Hematopoietic multipotent progenitor cell (in vitro differentiated cells): Measurements from ENCODE around the gene GNG2.

DNA sequence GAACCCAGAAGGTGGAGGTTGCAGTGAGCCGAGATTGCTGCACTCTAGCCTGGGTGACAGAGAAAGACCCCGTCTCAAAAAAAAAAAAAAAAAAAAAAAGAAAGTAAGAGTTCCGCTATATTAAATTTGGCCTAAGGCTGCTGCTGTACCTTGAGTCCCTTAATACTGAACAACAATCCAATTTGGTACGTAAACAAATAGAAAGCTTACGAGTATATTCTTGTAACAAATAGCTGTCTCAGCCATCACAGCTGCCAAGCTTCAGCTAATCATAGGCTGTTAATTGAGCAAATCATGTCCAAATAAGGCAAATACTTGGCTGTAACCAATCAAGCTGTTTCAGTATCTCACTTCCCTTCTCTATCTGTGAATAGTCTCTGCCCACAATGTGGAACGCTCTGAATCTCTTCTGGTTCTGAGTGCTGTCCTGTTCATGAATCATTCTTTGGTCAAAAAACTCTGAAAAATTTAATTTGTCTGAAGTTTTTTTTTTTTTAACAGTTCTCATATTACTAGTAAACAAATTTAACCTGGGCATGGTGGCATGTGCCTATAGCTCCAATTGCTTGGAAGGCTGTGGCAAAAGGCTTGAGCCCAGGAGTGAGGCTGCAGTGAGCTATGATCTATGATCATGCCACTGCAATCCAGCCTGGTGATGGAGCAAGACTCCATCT, 5.8 kb upstream of the NEMF start:
- CAGE, long polyA plus RNA, result no peak

GRCh38 chr14:49893609-49894271, 858 bp downstream of the ARF6 start:
- CAGE, long polyA plus RNA, result no peak

- CAGE, long polyA plus RNA, result no peak
These were observed 67.6 kb downstream of the ARF6 start for GRCh38 chr14:49960471-49960952.

- CAGE, long polyA plus RNA, result no peak
These were observed 100.0 kb downstream of the ARF6 start for GRCh38 chr14:49992776-49993367.

GRCh38 chr14:50082281-50082767, 34.0 kb downstream of the VCPKMT start:
- CAGE, long polyA plus RNA, result no peak

DNA sequence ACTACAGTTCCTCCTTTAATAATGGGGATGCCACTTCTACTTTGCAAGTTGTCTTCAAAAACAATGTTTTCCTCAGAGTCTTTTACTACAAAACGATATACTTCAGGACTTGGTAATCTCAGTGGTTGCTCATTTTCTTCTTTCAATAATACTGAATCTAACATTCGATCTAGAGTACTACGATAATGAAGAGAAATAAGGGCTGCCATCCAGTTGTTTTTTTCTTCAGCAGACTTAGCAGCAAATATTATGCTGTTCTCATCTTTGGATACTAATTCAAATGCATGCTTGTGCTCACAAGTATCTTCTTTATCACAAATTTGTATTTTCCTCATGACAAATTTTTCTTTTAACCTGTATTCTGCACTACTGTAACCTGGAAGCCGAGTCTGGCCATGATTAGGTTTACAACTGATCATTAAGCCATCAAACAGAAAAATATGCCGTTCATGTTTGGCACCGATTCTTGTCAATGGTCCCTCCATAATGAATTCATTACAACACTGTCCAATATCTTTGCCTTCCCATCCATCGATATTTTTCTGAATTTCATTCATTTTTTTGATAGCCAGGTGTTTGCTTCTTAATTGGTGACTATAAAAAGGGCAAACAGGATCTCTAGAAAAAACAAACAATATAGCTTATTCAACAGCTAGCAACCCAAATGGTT, 43.2 kb upstream of the VCPKMT start:
- CAGE, long polyA plus RNA, result no peak

DNA sequence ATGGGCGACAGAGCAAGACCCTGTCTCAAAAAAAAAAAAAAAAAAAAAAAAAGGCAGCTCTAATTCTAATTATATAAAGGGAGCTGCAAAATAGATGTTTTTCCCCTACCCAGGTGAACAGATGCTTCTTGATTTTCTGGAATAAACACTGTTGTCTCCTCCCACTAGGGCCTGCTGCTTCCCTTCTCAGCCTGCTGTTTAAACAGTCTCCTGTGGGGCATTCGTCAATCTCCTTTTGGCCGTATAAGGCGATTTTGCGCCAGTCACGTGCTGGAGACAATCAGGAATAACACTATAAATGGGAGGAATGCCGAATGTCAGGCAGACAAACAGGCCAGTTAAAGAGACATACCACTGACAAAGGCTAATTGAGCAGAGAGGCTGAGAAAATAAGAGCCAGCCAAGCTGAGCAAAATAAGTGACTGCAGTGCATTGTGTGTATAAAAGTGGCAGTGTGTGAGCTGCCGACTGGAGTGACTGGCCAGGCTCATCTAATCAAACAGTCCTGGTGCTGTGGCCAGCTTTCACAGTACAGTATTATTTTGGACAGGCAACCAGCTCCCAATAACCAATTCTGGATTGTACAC, 23.2 kb downstream of the DMAC2L start:
- CAGE, long polyA plus RNA, result no peak

DNA sequence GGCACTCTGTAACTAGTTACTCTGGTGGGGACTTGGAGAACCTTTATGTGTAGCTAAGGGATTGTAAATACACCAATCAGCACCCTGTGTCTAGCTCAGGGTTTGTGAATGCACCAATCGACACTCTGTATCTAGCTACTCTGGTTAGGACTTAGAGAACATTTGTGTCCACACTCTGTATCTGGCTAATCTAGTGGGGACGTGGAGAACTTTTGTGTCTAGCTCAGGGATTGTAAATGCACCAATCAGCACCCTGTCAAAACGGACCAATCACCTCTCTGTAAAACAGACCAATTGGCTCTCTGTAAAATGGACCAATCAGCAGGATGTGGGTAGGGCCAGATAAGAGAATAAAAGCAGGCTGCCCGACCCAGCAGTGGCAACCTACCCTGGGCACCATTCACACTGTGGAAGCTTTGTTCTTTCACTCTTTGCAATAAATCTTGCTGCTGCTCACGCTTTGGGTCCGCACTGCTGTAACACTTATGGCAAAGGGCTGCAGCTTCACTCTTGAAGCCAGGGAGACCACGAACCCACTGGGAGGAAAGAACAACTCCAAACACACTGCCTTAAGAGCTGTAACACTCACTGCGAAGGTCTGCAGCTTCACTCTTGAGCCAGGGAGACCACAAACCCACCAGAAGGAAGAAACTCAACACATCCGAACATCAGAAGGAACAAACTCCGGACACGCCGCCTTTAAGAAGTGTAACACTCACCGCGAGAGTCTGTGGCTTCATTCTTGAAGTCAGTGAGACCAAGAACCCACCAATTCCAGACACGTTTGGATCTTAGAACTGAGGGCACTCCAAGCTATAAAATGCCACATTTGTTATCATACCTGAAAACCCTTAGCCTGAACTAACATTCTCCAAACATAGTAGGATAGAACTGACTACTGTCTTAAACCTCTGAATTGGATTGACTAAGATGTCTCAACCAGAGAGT, 33.9 kb downstream of the CDKL1 start:
- CAGE, long polyA plus RNA, result no peak

GRCh38 chr14:50417948-50418362, 21.3 kb upstream of the CDKL1 start:
- CAGE, long polyA plus RNA, result no peak

DNA sequence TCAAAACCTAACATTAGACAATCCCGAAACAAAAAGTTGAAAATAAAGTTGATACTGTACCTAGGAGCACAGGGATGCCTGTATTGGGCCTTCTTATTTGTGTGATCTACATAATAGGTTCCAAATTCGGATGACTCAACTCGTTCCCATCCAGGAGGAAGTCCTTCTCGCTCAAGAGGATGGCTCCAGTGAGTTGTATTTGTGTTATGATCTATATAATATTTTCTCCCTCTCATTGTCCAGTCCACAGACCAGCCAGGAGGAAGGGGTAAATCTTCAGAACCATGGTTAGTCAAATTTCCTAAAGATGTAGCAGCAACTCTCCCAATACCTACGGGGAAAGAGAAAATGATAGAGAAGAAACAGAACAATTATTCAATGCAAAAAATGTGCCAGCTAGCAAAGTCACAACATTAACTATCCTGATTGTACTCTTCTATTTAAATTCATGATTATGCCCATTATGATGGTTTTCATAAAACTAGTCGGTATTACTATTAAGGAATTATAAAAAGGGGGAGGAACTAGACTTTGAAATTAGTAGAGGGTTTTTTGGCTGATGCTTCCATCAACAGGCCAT, 23.3 kb downstream of the SAV1 start:
- CAGE, long polyA plus RNA, result no peak

- CAGE, long polyA plus RNA, result no peak
These were observed 36.7 kb downstream of the NIN start for GRCh38 chr14:50794139-50794686.

- CAGE, long polyA plus RNA, result no peak
These were observed 8.3 kb downstream of the NIN start for GRCh38 chr14:50822759-50823055.

DNA sequence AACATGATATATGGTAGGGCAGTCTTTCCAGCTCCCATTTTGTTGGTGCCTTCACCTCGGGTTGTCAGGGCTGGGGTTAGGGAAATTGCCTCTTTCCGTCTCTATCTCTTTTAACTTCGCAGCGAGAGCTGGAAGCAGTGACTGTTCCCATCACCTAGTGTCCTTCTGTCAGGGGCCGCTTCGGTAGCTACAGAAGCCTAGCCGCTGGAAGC, 1.4 kb downstream of the NIN start:
- CAGE, long polyA plus RNA, result no peak

DNA sequence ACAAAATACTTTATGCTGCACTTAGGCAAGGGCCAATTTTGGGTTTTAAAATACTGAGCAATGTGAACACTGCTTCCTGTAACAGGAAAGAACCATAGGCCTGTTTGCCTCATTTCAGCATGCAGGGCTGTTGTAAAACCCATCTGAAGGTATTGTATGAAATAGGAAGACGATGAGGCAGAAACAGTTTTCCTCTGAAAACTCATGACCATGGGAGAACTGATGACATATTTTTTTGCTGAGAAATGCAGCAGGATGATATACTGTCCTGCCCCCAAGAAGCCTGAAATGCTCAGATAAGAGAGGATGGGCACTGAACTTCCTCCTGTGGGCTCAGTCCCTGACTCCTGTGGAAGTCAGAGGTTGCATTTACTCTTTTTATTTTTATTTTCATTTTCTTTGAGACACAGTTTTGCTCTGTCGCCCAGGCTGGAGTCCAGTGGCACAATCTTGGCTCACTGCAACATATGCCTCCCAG, 17.4 kb downstream of the PYGL start:
- CAGE, long polyA plus RNA, result no peak

DNA sequence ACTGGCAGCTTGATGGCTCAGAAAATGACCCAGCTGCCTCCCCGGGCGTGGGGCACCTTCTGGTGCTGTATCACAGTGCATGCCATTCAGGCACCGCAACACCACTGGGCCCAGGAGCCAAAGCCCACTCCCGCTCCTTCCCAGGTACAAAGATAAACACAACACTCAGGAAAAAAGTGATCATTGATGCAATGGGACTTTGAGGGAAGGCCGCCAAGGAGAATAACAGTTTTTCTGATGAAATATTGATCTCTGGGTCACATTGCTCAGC, 65.7 kb downstream of the TRIM9 start:
- CAGE, long polyA plus RNA, result no peak

GRCh38 chr14:51859964-51861367, at the start of gene GNG2:
Gene GNG2 (plus strand): TSS chr14:51860612.
- CAGE, long polyA plus RNA, result start-site peak on the plus strand at chr14:51860371-51860421, 241 reads; start-site peak on the plus strand at chr14:51860694-51860719, 27 reads

- CAGE, long polyA plus RNA, result no peak
These were observed 12.1 kb downstream of the GNG2 start for GRCh38 chr14:51872474-51873000.

- CAGE, long polyA plus RNA, result no peak
These were observed 62.8 kb upstream of the RTRAF start for GRCh38 chr14:51926493-51926998.

DNA sequence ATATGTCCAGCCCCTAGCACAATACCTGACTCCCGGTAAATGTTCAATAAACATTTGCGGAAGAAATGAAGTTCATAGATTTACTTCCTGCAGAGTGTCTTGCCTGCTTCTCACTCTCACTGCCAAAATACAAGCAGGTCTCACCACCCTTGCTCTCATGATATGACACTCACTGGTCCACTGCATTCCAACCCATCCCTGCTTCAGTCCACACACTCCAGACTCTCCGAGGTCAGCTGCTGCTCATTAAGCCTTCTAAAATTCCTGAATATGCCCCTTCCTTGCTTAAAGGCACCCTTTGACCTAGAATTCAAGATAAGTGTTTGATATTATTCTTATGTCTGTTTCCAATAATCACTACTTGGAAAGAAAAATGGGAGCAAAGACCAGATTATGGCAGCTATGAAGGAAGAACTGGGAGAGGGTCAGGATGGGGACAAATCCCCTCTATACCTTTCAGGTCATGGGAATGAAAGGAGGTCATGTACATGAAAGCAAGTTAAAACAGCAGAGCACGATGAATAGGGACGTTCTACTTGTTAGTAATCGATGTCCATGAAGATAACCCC, 10.4 kb upstream of the NID2 start:
- CAGE, long polyA plus RNA, result no peak

- CAGE, long polyA plus RNA, result no peak
These were observed 46.6 kb upstream of the PTGDR start for GRCh38 chr14:52220739-52221447.